Airway epithelial cell (primary cell): ENCODE measurements around a stretch of chr17.

DNA sequence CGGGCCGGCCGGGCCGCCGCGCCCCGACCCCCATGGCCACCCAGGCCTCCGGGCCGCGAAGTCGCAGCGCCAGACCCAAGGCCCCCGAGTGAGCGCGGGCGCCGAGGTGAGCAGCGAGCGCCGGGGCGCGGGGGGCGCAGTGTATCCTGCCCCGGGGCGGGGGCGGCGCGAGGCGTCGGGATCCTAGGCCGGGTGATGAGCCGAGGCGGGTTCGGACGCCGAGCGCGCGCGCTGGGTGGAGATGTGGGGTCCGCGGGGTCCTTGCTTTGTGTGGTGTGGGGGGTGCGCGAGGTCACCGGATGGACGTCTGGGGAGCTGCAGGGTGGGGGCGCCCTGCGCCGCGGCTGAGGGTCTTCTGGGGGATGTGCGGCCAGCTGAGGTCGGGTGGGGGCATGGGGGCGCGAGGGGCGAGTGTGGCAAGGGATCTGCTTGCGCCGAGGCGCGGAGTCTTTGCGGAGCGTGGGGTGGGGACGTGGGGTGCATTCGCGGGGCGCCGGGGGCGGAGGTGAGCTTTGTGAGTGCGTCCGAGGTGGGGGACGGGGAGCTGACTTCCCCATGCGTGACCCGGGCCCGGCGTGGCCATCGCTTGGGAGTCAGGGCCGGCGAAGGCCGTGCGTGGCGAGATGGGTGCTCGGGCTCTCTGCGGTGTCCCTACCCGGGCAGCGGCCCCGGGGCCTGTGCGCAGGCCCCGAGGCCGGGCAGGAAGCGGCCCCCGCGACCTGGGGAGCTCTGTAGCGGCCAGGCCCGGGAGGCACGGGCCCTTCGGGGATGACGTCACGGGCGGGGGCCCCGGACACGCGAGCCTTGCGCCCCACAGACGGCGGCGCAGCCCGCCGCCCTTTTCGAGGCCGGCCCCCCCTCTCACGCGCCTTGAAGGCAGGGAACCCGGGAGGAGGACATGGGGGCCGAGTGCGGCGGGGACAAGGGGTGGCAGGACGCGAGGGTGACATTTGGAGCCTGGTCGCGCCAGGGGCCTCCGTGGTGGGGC lies 724 bp downstream of the RAI1 start:
- RAMPAGE, long total RNA = no peak

DNA sequence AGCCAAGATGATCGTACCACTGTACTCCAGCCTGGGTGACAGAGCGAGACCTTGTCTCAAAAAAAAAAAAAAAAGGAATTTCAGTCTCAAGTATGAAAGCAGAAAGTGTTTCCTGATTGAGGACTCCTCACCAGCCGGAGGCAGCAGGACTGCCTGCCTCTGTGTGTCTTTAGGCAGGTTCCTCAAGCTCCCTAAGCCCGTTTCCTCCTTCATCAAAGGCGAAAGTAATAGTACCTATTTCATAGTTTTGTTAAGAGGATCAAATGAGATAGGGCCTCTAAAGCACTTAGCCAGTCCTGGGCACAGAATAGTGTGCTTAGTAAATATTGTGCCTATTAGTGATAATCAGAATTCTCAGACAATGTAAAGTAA lies 9.1 kb downstream of the RAI1 start:
- RAMPAGE, long total RNA = no peak

GRCh38 chr17:17725538-17726347 lies 44.5 kb downstream of the RAI1 start:
- RAMPAGE, long total RNA = no peak

- RAMPAGE, long total RNA = no peak
Observed at GRCh38 chr17:17792482-17793652, 43.9 kb downstream of the SREBF1 start.

GRCh38 chr17:17817415-17818039 lies 19.3 kb downstream of the SREBF1 start:
- RAMPAGE, long total RNA = no peak

DNA sequence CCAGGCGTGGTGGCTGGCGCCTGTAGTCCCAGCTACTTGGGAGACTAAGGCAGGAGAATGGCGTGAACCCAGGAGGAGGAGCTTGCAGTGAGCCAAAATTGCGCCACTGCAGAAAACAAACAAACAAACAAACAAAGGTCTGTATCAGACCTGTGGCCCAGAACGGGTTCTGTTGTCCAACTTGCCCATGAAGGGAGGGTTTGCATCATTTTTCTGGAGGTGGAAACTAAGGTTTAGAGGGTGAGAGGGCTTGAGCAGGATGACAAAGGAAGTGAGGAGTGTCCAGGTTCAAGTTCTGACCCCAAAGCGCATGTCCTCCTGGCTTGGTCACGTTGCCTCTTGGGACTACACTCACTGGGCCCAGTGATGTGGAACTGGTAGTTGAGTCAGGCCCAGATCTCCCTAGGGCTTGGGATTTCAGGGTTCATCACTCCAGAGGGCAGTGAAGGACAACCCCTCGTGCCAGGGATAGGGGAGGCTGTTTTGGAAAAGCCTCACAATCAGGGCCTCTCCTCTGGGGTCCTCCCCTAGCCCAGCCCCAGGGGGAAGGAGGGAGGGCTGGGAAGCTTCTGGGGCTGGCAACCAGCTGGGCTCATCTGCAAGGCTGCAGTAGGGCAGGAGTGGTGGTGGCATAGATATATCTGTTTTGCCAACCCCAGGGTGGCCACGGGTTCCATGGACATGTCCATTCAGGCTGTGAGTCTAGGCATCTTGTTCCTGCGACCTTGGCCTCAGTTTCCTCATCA lies 1.7 kb downstream of the SREBF1 start:
- RAMPAGE, long total RNA = no peak

- RAMPAGE, long total RNA = no peak
Observed at GRCh38 chr17:17854072-17854531, 17.3 kb upstream of the SREBF1 start.

DNA sequence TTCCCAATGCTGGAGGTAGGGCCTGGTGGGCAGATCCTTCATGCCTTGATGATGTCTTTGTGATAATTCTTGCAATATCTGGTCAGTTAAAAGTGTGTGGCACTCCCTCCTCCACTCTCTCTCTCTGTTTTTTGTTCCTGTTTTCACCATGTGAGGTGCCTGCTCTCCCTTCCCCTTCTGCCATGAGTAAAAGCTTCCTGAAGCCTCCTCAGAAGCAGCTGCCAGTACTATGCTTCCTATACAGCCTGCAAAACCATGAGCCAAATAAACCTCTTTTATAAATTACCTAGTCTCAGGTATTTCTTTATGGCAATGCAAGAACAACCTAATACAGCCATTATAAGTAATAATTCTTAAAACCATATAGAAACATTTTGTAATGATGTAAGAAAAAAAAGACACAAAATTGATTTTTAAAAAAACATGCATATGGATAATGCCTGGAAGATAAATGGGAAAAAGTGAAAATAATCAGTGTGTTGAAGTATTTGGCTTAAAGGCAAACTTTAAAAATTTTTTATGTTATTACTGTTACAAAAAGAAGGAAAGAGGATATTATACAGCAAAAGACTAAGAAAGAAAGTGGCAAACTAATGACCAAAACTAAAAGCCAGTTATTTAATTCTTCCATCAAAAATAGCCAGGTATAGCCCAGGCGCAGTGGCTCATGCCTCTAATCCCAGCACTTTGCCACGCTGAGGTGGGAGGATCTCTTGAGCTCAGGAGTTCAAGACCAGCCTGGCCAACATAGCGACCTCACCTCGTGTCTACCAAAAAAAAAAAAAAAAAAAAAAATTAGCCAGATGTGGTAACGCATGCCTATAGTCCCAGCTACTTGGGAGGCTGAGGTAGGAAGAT lies 47.1 kb downstream of the TOM1L2 start:
- RAMPAGE, long total RNA = no peak

GRCh38 chr17:17943603-17944284 lies 28.5 kb downstream of the TOM1L2 start:
- RAMPAGE, long total RNA = no peak

DNA sequence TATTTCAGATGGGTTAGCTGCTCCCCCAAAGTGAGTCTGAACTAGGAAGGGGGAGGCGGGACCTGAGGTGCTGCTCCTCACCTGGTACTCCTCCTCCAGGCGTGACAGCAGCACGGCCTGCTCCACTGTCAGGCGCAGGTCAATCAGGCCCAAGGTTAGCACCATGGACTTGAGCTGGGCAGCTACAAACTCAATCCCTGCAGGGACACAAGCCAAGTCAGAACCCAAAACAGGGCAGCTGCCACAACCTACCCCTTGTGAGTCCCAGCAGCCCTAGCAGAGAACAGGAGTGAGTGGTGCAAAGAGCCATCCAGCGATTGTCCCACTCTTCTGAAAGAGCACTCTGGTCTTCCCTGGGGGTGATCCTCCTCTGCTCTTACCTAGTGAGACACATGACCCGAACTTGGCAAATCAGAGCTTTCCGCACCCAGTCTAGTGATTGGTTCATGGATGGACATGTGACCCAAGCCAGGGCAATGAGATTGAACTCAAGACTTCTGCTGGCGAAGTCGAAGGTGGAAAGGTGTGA lies 17.9 kb downstream of the ATPAF2 start:
- RAMPAGE, long total RNA = no peak

- RAMPAGE, long total RNA = no peak
Observed at GRCh38 chr17:18040324-18041199, 1.4 kb downstream of the GID4 start.

- RAMPAGE, long total RNA = no peak
Observed at GRCh38 chr17:18104945-18105399, 3.6 kb upstream of the MYO15A start.

DNA sequence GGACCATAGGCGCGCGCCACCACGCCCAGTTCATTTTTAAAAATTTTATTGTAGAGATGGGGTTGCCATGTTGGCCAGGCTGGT lies 1.1 kb upstream of the ALKBH5 start:
- RAMPAGE, long total RNA = no peak

DNA sequence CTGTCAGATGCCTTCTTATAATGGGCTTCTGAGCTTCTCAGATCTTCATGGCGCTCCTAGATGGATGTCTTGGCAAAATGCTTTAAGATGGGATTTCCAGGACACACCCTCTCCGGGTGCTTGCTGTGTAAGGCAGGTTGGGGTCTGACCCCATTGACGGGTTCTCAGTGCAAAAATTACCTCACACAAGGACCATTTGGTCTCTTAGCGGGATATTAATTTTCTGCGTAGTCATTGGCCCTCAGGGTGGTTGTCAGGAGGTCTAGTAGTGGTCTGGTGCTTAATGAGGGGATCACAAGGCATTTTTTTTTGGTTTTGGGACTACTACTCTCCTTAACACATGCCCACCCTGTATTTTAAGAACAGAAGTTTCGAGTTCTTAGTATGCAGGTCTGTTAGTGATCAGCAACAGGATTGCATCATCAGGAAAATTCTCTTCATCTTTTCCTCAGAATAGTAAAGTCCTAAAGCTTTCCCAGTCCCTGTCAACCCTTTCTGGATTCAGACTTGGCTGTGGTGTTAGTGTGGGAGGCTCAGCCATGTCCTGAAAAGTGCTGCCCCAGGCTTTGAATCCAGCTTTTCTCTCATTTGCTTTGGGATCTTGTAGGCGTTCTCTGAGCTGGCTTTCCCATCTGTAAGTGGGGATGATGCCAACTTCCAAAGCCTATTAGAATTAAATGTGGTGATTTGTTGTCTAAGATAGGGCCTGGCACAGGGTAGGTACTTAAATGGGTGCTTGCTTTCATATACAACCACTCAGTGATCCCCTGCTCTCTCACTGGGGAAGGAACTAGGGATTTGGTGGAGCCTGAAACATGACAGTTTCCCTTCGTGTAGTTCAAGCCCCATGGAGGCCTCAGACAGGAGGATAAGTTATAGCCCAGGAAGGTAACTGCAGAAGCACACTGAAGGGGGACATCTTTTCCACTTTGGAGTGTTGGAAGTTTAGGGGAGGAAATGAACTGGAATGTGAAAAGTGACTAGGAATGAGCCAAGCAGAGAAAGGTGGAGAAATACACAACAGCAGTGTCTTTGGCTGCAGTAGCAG lies 3.0 kb downstream of the ALKBH5 start:
- RAMPAGE, long total RNA = no peak

- RAMPAGE, long total RNA = no peak
Observed at GRCh38 chr17:18188116-18188892, 4.7 kb downstream of the ALKBH5 start.

DNA sequence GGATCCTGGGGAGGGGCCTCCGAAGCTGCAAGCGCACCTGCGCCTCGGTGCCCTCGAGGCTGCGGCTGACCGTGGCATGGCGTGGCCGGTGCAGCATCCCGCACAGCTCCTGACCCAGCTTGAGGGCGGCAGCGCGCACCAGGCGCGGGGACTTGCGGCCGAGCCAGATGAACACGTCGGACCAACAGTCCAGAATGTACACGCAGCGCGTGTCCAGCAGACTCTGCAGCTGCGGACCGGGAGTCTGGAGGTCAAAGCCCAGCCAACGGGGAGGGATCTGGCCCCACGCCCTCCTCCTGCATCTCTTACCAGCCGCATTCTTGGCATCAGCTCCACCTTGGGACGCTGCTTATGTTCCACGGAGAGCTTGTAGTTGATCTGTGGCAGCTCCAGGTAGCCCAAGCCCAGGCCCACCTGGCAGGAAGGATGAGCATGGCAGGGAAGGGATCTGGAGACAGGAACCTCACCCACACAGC lies 10.9 kb downstream of the FLII start:
- RAMPAGE, long total RNA = no peak

DNA sequence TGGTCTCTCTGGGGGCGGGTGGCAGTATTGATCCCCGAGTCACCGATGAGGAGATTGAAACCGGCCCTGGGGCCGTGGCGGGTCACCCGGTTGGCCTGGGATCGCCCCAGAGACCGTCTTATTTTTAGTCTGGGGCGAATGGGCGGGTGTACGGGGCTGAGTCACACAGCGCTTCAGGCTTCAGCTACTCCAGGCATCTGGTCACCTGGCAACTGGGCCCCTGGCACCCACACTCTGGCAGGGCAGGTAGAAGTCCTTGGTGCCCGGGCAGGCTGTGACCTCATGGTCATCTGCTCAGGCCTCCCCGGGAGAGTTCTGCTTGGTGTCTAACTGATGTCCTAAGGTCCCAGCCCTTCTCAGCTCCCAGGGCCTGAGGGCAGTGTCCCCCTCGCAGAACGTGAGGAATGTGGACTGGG lies 752 bp downstream of the MIEF2 start:
- RAMPAGE, long total RNA = no peak

GRCh38 chr17:18969194-18970106 lies 17.5 kb downstream of the SLC5A10 start:
- RAMPAGE, long total RNA = no peak

GRCh38 chr17:18977882-18978787 lies 26.2 kb downstream of the SLC5A10 start:
- RAMPAGE, long total RNA = no peak

DNA sequence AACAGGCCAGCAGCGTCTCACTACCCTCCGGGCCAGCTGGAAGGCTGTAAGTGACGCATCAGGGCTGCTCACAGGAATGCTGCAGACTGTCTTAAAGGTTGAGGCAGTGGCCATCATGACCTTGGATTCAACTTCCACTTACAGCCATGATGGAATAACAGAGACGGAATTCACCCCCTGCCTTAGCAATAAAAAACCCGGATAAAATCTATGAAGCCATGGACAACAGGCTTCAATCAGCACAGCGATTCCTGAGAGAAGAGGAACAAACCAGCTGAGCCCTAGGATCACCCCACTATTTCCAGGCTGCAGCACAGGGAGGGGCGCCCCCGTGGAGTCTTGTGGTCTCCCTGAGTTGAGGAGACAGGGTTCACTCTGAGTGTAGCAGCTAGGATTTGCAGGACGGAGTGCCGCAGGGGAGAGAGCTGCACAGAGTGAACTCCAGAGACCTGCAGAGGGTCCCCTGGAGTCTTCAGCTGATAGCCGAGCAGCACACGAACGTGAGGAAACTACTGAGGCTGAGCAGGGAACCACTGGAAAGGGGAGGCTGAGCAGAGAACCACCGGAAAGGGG lies 10.5 kb downstream of the FAM83G start:
- RAMPAGE, long total RNA = no peak